Measurements from ENCODE around the genes LASP1, CDK12 and STARD3.

GRCh38 chr17:38585019-38585446 lies 20.7 kb downstream of the SRCIN1 start:
- RRBS = no CpG with 5 or more reads among the region's 6 CpGs

DNA sequence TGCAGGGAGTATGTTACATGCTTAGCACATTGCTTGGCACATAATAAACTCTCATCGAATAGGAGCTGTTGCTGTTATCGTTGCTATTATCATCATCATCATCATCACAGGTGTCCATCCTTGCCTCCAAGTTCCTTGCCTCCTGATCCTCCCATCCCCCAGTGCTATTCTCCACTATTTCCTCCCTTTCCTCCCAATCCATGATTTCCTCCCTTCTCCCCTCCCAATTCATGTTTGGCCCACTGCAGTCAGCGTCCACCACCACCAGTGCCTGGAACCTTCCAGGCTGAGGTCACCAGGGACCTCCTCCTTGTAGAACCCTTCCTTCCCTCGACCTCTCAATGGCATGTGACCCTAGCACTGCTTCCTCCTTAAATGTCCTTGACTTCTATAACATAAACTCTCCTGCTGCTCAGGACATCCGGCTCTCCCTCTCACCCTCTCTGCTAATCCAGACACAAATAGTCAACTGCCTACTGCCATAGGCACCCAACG lies 6.0 kb upstream of the MLLT6 start:
- RRBS = no CpG with 5 or more reads among the region's 6 CpGs

- RRBS = no CpG with 5 or more reads among the region's 35 CpGs
Measured at GRCh38 chr17:38799834-38800364, 543 bp upstream of the PIP4K2B start.

- RRBS = 2% methylated on average over 27 of the region's 62 CpGs
Measured at GRCh38 chr17:38869740-38870292, at the start of gene LASP1. Gene LASP1, plus strand, starts transcription at chr17:38870058.

DNA sequence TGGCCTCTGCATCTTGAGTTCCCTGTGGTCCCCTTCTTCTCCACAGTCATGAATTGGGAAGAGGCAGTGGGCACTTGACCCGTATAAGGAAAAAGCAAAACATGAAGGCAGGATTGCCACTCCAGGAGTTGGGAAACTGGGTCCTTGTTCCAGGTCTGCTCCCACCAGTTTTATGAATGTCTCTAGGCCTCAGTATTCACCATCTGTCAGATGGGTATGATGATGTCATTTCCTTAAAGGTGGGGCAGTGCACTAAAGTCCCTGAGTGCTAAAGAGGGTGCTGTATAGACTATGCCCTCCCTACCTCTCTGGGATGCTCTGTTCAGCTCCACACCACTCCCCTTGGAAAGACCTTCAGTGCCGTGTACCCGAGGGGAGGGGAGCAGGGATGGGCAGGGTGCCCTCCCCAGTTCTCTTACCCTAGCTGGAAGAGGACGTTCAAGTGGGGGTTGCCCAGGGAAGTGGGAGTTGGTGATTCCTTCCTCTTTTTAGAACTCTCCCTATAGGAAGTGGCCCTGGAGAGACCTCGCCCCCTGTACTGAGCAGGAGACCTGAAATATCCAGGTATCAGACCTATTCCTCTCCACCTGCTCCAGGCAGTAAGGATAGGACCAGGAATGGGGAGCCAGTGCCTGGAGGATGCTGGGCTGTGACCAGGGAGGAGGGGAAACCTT lies 2.2 kb downstream of the LASP1 start:
- RRBS = no CpG with 5 or more reads among the region's 5 CpGs

GRCh38 chr17:38908583-38909209 lies 38.8 kb downstream of the LASP1 start:
- RRBS = 85% methylated on average over 2 of the region's 11 CpGs

DNA sequence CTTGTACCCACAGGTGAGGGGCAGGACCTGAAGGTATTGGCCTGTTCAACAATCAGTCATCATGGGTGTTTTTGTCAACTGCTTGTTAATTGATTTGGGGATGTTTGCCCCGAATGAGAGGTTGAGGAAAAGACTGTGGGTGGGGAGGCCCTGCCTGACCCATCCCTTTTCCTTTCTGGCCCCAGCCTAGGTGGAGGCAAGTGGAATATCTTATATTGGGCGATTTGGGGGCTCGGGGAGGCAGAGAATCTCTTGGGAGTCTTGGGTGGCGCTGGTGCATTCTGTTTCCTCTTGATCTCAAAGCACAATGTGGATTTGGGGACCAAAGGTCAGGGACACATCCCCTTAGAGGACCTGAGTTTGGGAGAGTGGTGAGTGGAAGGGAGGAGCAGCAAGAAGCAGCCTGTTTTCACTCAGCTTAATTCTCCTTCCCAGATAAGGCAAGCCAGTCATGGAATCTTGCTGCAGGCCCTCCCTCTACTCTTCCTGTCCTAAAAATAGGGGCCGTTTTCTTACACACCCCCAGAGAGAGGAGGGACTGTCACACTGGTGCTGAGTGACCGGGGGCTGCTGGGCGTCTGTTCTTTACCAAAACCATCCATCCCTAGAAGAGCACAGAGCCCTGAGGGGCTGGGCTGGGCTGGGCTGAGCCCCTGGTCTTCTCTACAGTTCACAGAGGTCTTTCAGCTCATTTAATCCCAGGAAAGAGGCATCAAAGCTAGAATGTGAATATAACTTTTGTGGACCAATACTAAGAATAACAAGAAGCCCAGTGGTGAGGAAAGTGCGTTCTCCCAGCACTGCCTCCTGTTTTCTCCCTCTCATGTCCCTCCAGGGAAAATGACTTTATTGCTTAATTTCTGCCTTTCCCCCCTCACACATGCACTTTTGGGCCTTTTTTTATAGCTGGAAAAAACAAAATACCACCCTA lies 46.4 kb downstream of the FBXO47 start:
- RRBS = no CpG with 5 or more reads among the region's 8 CpGs

- RRBS = no CpG with 5 or more reads among the region's 6 CpGs
Measured at GRCh38 chr17:39014433-39014926, 47.3 kb upstream of the FBXO47 start.

DNA sequence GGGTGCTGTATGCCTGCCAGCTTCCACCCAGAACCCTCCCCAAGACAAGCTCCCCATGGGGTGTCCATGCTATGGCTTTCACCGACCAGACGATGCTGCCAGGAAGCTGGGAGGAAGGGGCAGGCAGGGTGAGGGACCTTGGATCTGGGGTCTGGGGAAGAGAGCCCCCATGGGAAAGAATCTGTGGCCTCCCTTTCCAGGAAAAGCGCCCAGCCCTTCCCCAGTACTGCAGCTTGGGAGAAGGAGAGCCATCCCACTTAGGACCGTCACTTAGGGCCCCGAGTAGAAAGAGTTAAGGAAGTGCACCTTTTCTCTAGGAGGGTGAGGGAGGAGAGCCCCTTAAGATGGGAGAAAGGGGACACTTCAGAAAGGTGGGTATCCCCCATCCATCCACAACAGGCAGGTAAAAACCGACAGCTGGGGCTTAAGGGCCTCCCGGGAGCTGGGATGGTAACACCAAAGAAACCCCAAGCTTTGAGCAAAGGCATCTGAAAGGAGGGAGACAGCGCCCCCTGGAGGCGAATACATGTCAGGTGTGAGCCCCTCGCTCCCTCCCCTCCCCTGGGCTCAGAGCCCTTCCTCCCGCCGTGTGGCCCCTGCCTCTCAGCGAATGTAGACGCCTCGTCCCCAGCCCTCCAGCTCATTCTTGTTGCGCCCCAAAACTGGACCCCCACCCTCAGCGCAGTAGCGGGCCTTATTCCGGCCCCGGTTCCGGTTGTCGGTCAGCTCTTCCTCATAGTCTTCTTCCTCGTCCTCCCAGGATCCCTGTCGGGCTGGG lies 8.8 kb upstream of the ARL5C start:
- RRBS = no CpG with 5 or more reads among the region's 24 CpGs

- RRBS = no CpG with 5 or more reads among the region's 21 CpGs
Measured at GRCh38 chr17:39199623-39200124, 409 bp upstream of the RPL19 start.

GRCh38 chr17:39213782-39214274 lies 11.9 kb downstream of the STAC2 start:
- RRBS = no CpG with 5 or more reads among the region's 10 CpGs

GRCh38 chr17:39405332-39406321 lies 4.2 kb upstream of the FBXL20 start:
- RRBS = no CpG with 5 or more reads among the region's 6 CpGs

DNA sequence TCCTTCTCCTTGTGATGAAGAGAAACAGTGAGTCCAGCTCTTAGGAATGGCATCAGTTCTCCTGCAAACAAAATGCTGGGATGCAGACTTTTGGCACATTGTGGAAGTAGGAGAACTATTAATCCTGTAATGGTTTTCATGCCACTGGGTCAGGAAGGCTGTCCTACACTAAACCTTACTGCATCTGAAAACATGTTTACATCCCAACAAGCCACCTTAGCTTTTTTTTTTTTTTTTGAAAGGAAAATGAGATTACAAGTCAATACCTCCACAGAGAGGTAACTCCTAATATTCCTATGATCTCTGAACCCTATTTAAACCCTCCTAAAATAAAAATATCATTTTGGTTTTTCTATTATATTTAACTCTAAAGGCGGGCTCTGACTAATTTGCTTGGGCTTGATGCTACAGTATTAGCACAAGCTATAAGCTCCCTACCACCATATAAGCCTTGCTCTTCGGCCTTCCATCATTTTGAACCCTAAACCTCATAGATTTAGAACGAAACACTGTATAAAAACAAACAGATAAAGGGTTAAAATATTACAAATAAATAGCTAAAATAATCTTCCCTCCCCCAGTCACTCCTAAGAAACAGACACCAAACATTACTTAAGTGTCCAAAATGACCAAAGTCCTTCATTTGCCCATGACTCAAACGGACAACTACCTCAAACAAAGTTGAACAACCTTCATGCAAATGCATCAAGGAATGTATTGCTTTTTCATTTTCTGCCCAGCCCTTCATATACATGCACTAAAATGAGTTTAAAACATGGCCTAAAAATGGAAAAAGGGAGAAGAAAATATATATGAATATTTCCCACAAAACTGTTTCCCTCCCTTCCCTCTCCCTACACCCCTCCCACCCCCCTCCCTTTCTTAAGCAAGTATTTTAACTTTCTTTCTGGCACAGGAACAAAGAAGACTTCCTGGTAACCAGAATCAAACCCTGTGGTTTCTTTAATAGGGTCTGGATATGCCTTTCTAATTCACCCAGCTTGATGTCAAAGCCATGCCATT lies 5.2 kb upstream of the FBXL20 start:
- RRBS = no CpG with 5 or more reads among the region's 4 CpGs

DNA sequence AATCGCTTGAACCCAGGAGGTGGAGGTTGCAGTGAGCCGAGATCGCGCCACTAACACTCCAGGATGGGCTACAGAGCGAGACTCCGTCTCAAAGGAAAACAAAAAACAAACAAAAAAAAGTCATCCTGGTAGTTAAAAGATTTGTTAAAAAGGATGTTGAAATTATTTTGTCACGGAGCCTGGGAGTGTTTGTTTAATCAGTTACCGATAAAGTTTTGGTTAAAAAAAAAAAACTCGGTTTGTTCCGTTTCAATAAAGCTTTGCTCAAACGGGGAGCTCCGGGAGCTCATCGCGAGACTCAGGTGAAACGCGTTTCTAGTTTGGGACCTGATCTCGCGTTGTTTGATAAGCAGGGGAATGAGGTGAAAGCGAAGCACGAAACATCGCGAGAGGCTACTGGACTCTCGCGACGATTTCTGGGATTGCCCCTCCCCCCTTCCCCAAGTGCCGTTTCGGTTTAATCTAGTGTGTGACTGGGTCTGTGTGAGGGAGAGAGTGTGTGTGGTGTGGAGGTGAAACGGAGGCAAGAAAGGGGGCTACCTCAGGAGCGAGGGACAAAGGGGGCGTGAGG lies at the start of gene CDK12:
Gene CDK12, plus strand, starts transcription at position 443 of the 571 bp plus-strand sequence.
- RRBS = no CpG with 5 or more reads among the region's 30 CpGs

- RRBS = no CpG with 5 or more reads among the region's 3 CpGs
Measured at GRCh38 chr17:39535164-39536176, 72.2 kb downstream of the NEUROD2 start.

DNA sequence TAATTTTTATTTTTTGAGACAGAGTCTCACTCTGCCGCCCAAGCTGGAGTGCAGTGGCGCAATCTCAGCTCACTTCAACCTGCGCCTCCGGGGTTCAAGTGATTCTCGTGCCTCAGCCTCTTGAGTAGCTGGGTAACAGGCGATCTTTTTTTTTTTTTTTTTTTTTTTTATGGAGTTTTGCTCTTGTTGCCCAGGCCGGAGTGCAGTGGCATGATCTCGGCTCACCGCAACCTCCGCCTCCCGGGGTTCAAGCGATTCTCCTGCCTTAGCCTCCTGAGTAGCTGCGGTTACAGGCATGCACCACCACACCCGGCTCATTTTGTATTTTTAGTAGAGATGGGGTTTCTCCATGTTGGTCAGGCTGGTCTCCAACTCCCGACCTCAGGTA lies 63.2 kb downstream of the NEUROD2 start:
- RRBS = no CpG with 5 or more reads among the region's 15 CpGs

GRCh38 chr17:39564052-39564877 lies 43.5 kb downstream of the NEUROD2 start:
- RRBS = no CpG with 5 or more reads among the region's 6 CpGs

DNA sequence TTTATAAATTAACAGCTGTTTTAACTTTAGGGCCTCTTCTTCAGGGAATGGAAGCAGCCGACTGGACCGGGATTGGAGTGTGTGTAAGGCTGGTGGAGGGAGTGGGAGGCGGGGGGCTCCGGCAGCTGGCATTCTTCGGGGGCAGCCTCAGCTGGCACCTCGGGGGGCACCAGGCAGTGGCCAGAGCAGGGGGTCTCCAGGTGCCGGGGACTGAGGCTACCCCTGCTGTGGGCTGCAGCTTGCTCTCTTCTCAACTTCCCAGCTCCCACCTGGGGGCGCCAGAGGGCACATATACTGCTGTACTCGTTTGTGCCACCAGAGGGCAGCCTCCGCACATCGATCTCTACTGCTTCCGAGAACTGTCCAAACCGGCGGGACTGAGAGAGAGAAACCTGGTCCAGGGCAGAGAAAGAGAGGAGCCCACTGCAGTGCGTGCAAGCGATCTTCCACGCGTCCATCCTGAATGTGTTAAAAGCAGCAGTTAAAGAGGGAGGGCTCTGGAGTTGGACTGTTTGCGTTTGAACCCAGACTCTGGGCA lies 4.9 kb upstream of the PPP1R1B start:
- RRBS = 16% methylated on average over 5 of the region's 19 CpGs

DNA sequence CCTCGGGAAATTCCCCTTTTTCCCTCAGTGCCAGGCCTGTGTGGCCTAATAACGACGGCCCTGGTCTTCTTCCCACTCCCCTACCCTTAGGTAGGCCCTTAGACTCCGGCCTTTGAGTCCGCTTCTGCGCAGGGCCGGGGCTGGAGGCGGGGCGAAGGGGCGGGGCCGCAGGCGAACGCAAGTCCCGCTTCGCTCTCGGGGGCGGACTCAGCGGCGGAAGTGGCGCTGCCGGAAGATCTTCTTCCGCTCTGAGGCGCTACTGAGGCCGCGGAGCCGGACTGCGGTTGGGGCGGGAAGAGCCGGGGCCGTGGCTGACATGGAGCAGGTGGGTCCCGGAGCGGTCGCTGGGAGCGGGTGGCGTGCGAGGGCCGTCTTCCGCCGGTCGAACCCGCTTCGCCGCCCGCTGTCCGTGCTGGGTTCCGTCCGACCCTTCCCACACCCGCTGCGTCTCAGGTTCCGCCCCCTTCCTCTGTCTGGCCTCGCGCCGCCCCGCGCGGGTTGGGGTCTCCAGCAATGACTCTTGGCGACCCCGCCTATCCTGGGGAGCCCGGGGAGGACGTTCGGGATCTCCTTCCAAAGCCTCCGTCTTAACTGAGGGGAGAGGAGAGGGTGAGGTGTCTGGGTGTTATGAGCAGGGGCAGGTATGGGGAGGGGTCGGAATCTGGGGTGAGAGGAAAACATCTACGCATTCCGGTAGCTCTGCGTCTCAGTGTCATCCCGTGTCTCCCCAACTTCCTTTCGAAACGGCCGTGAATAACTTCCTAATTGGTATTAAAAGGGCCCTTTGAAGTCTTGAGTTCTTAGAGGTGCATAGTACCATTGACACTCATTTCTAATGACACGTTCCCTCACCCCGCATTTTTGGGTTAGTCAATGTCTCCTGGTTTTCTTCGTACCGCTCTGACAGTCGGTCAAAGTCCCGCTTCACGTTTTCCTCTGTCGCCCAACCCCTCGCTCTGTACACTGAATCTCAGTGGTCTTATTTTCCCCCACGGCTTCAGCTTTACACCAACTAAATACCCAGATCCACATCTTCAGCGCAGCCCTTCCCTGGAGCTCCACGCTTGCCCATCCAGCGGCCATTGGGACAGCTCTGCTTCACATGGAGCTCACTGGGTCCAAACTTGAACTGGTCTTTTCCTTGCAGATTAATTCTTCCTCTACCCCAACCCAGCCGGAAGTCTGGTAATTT lies at the start of gene STARD3:
Gene STARD3, plus strand, starts transcription at position 238 of the 1,192 bp plus-strand sequence.
- RRBS = 2% methylated on average over 25 of the region's 84 CpGs

GRCh38 chr17:39671388-39672515 lies 3.5 kb downstream of the PNMT start:
- RRBS = no CpG with 5 or more reads among the region's 21 CpGs

All from Ishikawa (cell line).